H7 (cell line): ENCODE measurements around a stretch of chr18.

DNA sequence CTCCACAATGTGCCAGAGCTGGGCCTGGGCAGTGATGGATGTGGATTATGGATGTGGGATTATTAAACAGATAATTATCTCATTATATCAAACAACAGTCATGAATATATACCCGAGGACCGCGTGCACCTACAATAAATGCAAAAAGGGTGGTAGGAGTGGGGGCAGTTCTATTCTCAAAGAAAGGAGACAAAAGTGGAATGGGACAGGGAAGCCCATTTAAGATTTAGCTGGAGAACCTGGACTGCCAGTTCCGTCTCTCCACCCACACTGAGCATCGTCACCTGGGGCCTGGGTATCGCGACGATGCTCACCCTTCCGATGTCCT, 41.3 kb downstream of the MTCL1 start:
- RAMPAGE, long total RNA: no peak

- RAMPAGE, long total RNA: no peak
Measured at GRCh38 chr18:9017138-9018195, 85.0 kb upstream of the NDUFV2 start.

- RAMPAGE, long total RNA: no peak
Measured at GRCh38 chr18:9109606-9110395, 7.3 kb downstream of the NDUFV2 start.

DNA sequence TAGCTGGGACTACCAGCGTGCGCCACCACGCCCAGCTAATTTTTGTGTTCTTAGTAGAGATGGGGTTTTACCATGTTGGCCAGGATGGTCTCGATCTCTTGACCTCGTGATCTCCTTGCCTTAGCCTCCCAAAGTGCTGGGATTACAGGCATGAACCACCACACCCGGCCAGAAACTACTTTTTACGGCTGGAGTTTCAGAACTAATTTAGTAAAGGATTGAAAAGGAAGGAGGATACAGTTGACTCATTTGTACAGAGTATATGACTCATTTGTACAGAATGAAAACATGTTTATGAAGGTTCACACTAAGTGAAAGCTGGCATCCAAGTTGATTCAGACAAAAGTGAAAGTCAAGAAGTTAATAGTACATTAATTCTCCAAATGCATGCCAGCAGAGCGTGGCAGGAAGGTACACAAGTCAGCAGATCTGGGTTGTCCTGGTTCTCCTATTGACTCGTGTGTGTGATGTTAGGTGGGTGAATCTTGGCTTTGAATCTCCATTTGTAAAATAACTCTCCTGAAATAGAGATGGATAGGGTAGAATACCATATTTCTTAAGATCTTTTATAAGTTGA, 14.8 kb downstream of the NDUFV2 start:
- RAMPAGE, long total RNA: no peak

DNA sequence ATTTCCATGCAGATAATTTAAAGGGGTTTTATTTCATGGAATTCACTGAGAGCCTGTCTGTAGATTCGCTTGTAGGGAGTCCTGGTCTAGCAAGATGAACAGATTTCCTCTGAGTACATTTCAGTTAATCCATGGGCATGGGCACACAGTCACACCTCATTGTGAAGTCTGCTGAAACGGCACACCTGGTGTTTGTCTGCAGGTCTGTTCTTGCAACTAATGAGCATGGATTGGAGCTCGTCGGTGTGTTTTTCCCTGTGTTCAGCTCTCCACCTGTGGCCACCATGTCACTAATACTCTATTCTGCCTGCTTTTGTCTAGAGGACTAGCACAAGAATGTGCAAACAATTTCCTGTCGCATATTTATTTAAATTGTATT, 24.4 kb upstream of the PPP4R1 start:
- RAMPAGE, long total RNA: no peak

- RAMPAGE, long total RNA: no peak
Measured at GRCh38 chr18:9709442-9710043, 1.4 kb downstream of the RAB31 start.

DNA sequence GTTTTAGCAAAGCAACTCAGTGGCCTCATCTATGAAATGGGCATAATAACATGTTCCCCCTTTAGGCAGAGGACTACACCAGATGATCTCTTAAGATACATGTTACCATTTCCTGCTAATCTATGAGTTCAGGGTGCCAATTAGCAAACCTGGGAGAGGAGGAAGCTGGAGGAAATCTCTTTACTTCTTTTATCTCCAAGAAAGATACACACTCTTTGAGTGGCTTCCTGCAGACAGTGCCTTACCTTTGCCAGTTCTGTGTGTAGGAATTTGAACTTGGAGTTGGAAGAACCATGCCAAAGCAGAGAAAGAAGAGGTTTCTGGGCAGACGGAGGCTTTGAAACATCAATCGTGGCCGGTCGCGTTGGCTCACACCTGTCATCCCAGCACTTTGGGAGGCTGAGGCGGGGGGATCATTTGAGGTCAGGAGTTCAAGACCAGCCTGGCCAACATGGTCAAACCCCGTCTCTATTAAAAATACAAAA, 2.2 kb downstream of the RAB31 start:
- RAMPAGE, long total RNA: no peak

- RAMPAGE, long total RNA: no peak
Measured at GRCh38 chr18:9719388-9720126, 11.5 kb downstream of the RAB31 start.

GRCh38 chr18:9744473-9745005, 36.4 kb downstream of the RAB31 start:
- RAMPAGE, long total RNA: no peak

GRCh38 chr18:9771941-9772266, 63.8 kb downstream of the RAB31 start:
- RAMPAGE, long total RNA: no peak

DNA sequence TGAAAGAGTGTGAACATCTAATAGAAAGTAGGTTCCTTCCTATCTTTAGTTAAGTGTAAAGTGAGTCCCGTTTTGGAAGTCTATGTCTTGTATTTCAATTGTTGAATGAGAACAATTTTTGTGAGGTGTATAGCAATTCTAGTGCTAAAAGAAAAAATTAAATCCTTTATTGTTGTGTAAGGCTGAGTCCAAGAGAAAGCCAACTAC, 1.6 kb downstream of the VAPA start:
- RAMPAGE, long total RNA: no peak

GRCh38 chr18:9919093-9920282, 5.7 kb downstream of the VAPA start:
- RAMPAGE, long total RNA: no peak

- RAMPAGE, long total RNA: no peak
Measured at GRCh38 chr18:9925281-9926213, 11.7 kb downstream of the VAPA start.

GRCh38 chr18:9931558-9932139, 17.8 kb downstream of the VAPA start:
- RAMPAGE, long total RNA: no peak

- RAMPAGE, long total RNA: no peak
Measured at GRCh38 chr18:9935996-9936329, 22.1 kb downstream of the VAPA start.

DNA sequence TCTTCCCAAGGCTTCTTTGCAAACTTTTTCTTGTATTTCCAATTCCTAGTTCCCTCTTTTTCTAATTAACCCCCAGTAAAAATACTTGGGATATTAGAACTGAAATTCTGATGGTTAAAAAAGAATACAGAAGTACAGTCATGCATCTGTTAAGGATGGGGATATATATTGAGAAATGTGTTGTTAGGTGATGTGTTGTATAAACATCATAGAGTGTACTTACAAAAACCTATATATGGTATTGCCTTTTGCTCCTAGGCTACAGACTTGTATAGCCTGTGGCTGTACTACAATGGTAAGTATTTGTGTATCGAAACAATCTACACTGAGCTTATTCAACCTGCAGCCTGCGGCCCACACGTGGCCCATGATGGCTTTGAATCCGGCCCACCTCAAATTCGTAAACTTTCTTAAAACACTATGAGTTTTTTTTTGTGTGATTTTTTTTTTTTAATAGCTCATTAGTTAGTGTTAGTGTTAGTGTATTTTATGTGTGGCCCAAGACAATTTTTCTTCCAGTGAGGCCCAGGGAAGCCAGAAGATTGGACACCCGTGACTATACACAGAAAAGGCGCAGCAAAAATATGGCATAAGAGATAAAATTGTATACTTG, 32.3 kb downstream of the VAPA start:
- RAMPAGE, long total RNA: no peak

DNA sequence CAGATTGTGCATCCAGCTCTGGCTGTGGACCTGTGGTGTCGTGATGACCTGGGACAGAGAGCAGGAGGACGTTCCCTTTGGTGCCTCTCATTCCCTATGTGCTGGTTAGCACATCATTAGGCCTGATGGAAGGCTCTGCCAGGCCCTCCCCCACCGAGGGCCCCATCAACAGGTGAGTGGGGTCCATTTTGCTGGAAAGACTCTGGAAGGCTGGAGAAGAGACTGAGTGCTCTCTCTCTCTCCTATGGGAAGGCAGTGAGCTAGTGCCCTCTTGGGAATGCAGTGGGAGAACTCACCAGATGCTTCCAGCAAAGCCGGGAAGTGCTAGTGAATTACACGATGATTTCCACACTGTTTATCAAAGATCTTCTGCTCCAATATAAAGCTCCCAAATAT, 135.8 kb downstream of the VAPA start:
- RAMPAGE, long total RNA: no peak

GRCh38 chr18:10052084-10052639, 138.3 kb downstream of the VAPA start:
- RAMPAGE, long total RNA: no peak

- RAMPAGE, long total RNA: no peak
Measured at GRCh38 chr18:10057755-10058611, 144.2 kb downstream of the VAPA start.

DNA sequence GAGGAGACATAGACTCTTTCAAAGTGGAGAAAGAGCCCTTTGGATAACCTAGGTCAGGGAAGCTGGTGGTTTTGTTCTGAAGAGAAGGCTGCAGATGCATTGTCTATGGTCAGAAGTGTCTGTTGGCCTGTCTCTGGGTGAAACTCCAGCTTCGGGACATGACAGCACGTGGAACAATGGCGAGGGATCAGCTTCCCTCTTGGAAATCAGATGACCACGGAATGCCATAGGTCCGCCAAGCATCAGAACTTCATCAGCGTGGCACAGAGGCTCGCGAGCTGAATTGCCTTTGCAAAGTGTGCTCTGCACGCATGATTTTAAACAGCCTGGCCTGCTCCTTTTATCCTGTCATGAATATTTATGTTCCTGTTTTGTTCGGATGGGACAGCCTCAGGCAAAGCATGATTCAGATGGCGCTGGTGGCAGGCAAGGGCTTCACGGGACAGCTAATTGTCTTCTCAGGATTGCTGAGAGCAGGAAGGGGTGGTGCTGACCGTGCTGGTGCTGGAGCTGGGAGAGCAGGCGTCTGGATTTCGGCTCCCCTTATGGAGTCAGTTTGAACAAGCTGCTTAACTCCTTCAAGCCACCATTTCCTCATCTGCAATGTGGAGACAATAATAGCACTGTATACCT, 79.9 kb upstream of the APCDD1 start:
- RAMPAGE, long total RNA: no peak